Mesenchymal stem cell of adipose (primary cell): ENCODE measurements around a stretch of chr4.

DNA sequence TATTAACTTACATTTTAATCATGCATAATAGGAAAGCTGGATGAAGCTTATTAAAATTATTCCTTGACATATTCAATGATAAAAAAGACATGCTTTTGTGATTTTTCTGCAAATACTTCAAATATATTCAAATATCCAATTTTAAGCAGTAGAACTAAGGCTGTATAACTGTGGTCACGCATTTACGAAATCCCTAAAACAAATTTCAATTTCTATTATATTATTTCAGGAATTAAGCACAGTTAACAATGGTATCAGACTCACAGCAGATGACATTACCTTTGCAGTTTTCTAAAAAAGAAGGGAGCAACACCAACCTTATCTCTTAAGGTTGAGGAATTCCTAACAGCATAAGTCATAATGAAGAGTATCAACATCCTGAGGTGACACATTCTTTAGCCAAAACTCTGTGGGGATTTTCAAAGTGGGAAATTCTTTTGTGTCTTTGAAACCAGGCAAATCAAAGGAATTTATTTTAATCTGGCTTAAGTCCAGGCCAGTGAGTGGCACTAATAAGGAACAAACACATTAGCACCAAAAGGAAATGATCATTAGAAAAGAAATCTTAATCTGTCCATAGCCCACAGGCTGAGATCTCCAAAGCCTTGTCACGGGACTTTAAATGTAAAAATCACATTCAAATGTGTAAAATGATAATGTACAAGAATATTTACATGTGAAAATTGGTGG lies 110.0 kb downstream of the LARP7 start:
- CAGE, long polyA plus RNA, result no peak

- CAGE, long polyA plus RNA, result no peak
Measured at GRCh38 chr4:113181674-113182055, 132.2 kb downstream of the ANK2 start.

- CAGE, long polyA plus RNA, result no peak
Measured at GRCh38 chr4:113445849-113446520, 315.6 kb downstream of the CAMK2D start.

GRCh38 chr4:113453665-113454131 lies 307.8 kb downstream of the CAMK2D start:
- CAGE, long polyA plus RNA, result no peak

DNA sequence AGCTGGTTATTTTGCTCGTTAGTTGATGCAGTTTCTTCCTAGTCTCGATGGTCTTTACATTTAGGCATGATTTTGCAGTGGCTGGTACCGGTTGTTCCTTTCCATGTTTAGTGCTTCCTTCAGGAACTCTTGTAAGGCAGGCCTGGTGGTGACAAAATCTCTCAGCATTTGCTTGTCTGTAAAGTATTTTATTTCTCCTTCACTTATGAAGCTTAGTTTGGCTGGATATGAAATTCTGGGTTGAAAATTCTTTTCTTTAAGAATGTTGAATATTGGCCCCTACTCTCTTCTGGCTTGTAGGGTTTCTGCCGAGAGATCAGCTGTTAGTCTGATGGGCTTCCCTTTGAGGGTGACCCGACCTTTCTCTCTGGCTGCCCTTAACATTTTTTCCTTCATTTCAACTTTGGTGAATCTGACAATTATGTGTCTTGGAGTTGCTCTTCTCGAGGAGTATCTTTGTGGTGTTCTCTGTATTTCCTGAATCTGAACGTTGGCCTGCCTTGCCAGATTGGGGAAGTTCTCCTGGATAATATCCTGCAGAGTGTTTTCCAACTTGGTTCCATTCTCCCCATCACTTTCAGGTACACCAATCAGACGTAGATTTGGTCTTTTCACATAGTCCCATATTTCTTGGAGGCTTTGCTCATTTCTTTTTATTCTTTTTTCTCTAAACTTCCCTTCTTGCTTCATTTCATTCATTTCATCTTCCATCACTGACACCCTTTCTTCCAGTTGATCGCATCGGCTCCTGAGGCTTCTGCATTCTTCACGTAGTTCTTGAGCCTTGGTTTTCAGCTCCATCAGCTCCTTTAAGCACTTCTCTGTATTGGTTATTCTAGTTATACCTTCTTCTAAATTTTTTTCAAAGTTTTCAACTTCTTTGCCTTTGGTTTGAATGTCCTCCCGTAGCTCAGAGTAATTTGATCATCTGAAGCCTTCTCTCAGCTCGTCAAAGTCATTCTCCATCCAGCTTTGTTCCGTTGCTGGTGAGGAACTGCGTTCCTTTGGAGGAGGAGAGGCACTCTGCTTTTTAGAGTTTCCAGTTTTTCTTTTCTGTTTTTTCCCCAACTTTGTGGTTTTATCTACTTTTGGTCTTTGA lies 268.0 kb downstream of the CAMK2D start:
- CAGE, long polyA plus RNA, result no peak

DNA sequence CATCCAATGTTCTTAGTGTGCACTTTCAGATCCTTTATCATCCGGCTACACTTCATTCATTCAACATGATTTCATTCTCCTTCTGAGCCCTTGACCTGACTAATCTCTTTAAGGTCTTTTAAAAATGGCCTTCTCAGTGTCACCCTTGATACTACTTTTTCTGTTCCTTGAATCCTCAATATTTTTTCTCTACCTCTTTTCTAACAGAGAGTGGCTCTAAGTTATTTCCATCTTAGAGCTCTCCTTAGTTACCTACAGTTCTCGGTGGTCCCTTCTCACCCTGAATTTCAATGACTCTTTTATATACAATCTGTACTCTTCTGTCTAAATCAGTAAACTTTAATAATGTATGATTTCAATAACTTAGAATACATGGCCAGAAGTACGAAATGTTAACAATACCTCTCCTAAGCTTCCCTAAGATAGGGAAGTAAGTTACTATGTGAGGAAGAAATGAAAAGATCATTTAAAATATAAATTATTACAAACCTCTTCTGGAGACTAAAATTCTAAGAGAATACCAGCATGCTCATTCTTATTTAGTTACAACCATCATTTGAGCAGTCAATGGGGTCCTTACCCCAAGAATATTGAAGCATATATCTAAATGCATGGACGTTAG lies 228.7 kb downstream of the CAMK2D start:
- CAGE, long polyA plus RNA, result no peak

DNA sequence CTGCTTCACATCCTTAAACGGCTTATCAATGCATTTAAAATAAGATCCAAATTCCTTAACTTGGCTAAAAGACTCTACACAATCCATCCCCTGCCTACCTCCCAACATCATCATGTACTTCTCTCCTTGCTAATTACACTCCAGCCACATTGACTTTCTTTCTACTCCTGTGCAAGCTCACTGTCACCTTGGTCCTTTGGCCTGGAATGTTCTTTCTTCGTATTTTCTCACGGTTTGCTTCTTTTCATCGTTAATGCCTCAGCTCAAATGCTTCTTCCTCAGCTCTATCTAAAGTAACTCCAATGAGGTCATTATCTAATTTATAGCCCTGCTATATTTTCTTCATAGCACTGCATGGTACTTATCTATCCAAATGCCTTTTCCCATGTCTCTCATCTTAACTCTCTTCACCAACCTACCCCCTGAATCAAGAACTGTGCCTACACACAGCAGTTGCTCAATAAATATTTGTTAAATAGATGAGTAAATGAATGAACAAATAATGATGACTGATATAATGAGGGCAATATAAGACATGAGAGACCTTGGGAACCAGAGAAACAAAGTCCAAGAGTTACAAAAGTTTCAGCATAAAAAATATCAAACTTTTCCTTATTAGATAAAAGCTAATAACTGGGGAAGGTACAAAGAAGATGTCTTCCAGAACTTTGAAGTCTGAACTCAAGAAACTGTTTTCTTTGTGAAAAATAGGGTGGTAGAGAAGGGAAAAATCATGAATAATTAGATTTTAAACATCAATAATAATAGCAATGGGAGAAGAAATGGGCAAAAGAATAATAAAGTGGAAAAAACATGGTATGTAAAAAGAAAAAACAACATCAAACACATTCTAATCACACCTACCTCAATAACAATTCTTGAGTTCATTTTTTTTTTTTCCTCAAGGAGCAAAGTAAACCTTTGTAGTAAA lies 19.6 kb downstream of the CAMK2D start:
- CAGE, long polyA plus RNA, result no peak

DNA sequence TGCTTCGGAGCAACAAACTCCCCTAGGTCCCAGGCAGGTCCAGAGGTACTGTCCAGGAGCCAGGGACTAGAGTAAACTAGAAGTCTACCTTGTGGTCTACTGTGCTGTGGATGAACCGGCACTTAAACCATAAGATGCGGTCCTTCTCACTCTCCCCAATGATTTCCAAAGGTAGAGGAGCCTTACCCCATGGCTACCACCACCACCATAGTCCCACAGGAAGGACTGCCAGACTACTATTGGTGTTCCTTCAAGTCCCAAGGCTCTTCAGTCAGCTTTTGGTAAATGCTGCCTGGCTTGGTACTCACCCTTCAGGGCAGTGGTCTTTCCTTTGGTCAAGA lies 220.8 kb upstream of the ARSJ start:
- CAGE, long polyA plus RNA, result no peak

DNA sequence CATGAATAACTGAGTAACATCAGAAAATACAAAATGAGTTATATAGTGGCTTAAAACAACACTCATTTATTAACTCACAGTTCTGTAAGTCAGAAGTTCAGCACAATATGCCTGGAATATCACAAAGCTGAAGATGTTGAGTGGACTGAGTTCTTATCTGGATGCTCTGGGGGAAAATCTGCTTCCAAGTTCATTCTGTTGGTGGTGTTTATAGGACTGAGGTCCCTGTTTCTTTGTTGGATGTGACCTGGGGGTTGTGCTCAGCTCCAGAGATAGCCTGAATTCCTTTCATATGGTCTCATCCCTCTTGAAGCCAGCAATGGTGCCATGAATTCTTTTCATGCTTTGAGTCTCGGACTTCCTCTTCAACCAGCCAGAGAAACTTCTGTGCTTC lies 233.9 kb upstream of the UGT8 start:
- CAGE, long polyA plus RNA, result no peak

- CAGE, long polyA plus RNA, result no peak
Measured at GRCh38 chr4:116615673-116616231, 469.6 kb downstream of the TRAM1L1 start.

GRCh38 chr4:116925850-116926311 lies 159.5 kb downstream of the TRAM1L1 start:
- CAGE, long polyA plus RNA, result no peak

GRCh38 chr4:118032994-118033806 lies 1.1 kb upstream of the NDST3 start:
- CAGE, long polyA plus RNA, result no peak

DNA sequence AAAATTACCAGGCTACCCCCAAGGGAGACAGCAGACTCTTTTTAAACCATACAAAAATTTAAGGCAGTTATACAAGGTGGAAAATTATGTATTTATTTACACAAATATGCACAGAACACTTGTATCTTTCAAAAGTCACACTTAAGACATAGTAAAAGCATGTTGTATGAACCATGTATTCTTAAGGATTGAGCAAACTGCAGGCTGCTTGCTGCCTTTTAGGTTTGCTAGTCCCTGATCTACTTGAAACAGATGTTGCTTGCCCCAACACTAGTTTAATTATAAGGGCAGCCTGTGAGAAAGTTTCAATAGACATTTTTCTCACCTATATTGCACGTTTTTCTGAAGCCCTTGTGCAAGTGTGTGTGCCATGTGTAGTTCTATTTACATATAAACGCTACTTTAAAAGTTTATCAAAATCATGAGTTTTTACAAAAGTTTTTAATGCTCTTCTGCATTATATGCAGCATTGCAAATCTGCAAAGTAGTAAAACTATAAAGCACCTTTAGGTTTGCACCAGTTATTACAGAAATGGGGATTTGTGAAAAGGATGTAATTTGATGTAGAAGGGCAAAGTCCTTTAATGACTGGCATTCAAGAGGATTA lies 72.7 kb downstream of the PRSS12 start:
- CAGE, long polyA plus RNA, result no peak

GRCh38 chr4:118345570-118346347 lies 7.0 kb downstream of the PRSS12 start:
- CAGE, long polyA plus RNA, result no peak

DNA sequence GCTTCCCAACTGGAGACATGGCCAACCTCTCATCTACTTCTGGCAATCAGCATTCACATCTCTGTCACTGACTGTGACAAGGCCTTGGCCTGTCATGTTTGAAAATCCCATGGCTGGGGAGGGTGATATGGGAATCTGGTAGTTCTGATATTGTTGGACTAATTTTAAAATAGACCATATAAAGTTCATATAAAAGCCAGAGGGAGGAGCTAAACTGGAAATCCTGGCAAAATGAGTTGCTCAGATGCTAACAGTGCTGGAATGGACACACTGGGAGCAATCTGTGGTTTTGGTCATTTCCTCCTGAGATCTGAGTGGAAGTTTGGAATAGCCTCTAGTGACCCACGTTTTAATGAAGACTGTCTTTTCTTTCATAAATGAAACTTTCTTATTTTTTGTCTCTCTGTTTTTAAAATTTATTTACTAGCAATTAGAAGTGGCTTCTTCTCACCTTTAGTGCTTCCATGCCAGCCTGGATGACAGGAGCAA lies 66.4 kb downstream of the METTL14 start:
- CAGE, long polyA plus RNA, result no peak

DNA sequence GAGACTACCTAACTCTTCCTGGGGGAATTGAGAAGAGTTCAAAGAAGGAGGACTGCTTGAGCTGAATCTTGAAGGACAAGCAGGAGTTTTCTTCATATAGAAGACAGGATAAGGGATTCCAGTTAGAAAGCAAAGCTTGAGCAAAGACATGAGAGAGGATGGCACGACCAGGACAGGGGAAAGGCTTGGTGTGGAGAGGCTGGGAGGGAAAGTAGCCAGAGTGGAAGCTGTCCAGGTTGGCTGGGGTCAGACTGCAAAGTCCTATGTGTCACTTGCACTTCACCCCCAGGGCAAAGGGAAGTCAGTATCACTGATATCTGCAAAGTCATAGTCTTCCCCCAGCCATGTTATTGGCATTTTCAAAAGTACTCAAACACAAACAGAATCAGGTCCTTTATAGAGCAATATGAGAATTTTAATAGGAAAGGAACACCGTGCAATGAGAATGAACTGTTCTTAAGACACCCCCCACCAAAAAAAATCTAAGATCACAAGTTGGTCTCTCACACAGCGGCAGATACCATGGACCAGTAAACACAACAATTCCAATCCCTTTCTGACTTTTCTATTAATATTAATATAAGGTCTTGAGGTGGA lies 8.9 kb downstream of the SEC24D start:
- CAGE, long polyA plus RNA, result no peak

DNA sequence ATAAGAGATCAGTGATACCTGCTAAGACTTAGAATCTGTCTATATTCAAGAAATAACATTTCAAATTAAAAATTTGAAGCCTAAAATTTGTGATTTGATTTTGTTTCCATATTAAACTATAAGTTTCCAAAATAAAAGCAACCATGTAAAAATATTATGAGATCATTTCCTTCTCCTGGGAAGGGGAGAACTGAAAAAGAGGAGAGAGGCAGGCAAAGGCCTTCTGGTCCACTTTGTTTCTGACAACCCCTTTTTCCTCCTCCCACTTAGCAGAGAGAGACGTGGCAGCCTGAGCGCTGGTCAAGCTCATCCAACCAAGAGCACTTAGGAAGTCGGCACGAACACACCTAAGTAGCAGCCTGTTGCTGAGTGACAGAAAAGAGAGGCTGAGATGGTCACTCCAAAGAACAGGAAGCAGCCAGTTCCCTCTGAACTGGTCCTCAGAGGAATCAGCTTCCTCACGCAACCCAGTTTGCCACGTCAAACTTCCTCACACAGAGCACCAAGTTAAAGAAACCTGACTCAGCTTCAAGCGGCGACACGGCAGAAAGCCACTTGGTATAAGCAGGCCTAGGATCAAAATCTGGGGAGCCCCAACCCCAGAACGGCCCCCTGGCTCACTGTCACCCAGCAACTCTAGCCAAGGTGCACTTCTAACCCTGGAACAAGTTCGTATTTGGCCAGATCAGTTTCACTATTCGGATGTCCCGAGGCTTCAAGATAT lies 934 bp downstream of the SEC24D start:
- CAGE, long polyA plus RNA, result no peak

- CAGE, long polyA plus RNA, result no peak
Measured at GRCh38 chr4:118968743-118969040, 80.0 kb downstream of the SYNPO2 start.

- CAGE, long polyA plus RNA, result no peak
Measured at GRCh38 chr4:119031619-119032439, 103.8 kb upstream of the MYOZ2 start.

DNA sequence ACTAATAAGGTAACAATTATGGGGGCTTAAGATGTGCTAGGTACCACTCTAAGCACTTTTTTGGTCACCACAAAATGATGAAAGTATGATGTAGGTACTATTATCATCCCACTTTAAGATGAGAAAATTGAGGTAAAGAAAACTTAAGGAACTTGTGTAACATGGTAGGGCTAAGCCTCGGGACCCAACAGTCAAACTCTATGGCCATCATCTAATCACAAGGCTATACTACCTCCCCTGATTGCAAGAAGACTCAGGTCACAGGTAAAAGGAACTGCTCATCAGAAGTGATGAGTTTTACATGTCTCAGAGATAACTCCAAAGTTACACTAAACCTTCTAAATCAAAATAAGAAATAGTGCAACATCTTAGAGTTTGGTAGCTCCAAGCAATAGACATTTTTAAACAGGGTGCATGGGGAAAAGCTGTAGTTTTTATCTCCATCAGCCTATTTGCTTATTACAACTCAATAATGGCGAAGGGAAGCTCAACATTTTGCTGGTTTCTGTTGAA lies 96.5 kb upstream of the MYOZ2 start:
- CAGE, long polyA plus RNA, result no peak